Right common carotid artery plus branches (tissue), 1 donor: ENCODE data around the gene ARF6.

GRCh38 chr14:39182921-39183924 lies 8.2 kb downstream of the PNN start:
- PRO-cap, result no peak

DNA sequence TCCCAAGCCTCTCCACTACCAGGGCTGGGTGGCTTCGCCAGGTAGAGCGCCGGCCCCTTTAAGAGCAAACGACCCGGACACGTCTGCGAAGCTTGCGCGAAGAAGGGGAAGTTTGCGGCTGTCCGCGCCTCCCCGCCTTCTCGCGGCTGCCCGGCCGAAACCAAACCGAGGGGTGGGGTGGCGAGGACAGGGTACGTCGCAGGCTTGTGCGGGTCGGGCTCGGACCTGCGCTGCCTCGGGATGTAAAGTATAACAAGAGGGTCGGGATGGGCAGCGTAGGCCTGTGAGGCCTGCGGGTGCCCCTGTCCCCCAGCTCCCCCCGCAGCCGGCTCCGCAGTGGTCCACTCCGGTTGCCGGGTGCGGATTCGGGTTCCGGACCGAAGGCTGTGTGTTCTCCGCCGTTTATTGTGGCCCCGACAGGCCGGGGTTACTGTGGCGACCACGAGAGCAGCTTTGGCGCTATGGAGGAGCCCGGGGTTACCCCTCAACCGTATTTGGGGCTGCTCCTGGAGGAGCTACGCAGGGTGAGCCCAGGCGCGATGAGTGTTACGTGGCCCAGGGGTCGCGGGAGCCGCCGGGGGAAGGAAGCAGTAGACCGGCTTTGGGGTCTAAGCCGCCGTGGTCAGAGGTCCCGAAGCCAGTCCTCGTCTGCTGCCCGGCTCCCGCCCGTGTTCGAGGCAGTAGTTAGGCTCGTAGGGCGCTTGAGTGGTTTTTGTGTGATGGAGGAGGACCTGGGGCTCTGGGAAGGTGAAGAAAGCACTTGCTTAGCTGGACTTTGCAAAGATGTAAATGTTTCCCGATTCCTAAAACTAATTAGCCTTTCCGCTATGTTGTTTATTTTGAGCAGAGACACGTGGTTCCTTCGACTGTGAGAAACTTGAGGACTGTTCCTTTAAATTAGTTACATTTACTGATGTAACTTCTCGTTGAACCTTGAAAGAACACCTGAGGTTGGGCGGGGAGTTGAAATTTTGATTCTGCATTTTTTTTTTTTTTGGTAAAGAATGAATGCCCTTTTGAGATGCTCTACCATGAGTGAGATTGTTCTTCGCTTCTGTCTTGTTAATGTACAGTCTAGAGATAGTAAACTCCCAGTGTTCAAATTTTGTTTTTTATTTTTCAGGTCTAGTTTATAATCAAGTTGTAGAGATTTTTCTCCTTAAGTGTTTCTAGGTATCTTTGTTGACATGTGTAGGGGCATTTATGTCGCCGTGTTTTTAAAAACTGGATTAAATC lies 33.7 kb downstream of the MIA2 start:
- PRO-cap, result bidirectional peak, plus-strand start at position 88 of the sequence, minus-strand start at position 85 of the sequence; bidirectional peak, plus-strand start at position 405 of the sequence, minus-strand start at position 251 of the sequence; unidirectional peak, minus-strand start at position 653 of the sequence

GRCh38 chr14:39411516-39411999 lies 20.7 kb downstream of the FBXO33 start:
- PRO-cap, result no peak

GRCh38 chr14:39426315-39427281 lies 5.6 kb downstream of the FBXO33 start:
- PRO-cap, result no peak

GRCh38 chr14:39430834-39431138 lies 1.4 kb downstream of the FBXO33 start:
- PRO-cap, result no peak

- PRO-cap, result no peak
Observed at GRCh38 chr14:40954154-40955186, 652.2 kb upstream of the LRFN5 start.

GRCh38 chr14:40955187-40955521 lies 651.5 kb upstream of the LRFN5 start:
- PRO-cap, result no peak

- PRO-cap, result bidirectional peak, plus-strand start at chr14:41605851, minus-strand start at chr14:41605846; bidirectional peak, plus-strand start at chr14:41606415, minus-strand start at chr14:41606305
Observed at GRCh38 chr14:41605750-41606379, 811 bp upstream of the LRFN5 start.

- PRO-cap, result no peak
Observed at GRCh38 chr14:41910857-41911759, 304.4 kb downstream of the LRFN5 start.

DNA sequence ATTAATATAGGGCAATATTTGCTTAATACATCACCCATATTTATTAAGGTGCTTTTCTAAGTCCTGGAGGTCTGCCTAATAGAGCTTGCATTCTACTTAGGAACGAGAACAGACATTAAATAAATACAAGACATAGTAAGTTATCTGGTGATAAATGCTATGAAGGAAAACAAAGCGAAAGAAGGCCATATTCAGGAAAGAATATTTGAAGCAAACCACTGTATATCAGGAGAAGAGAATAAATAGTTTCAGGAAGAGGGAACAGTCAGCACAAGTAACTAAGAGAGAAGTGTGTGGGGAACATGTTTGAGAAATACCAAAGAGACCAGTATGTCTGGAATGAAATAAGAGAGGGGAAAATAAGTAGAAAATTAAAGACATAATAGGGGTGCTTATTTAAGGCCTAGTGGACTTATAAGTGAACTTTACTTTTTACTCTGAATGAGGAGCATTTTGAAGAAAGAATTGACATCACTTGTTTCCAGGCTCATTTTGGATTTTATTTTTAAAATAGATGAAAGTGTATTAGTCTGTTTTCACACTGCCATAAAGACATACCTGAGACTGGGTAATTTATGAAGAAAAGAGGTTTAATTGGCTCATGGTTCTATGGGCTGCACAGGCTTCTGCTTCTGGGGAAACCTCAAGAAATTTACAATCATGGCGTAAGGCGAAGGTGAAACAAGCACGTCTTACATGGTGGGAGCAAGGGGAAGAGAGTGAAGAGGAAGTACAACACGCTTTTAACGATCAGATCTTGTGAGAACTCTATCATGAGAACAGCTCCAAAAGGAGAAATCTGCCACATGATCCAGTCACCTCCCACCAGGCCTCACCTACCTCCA lies 34.3 kb downstream of the TOGARAM1 start:
- PRO-cap, result no peak

DNA sequence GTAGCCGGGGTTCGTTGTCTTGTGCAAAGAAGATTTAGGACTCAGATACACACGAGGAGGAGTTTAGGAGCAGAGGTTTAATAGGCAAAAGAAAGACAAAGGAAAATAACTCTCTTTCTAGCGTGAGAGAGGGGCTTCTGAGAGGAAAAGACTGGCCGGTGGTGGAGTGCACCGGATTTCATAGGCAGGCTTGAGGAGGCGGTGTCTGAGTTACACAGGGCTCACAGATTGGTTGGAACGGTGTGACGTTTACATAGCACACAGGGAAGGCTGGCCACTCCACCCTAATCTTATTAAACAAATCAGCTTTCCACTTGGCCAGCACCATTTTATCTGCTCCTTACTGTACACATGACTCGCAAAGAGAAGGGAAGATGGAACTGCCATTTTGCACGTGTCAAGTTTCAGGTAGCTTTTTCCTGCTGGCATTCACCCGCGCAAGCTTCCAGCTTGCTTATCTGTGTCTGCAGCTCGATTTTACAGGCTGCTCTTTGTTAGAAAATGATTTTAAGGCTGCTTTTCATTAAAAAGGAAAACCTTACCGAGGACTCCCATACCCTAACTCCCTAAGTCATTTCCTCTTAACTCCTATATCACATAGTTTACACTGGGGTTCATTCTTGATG lies 587.7 kb downstream of the RPL10L start:
- PRO-cap, result no peak

DNA sequence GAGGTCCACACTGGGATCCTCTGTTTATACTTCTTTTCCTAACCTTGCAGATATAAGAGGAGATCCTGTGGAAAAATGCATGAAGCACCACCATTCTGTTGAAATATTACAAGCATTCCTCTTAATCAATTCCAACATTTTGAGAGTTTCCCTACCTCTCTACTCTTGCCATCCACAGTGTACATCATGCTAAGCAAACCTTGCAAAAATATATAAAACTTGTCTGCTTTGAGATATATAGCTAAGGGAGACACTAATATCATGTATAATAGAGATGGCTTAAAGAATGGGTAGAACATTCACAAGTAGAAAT lies 2.6 kb upstream of the RPL10L start:
- PRO-cap, result no peak

DNA sequence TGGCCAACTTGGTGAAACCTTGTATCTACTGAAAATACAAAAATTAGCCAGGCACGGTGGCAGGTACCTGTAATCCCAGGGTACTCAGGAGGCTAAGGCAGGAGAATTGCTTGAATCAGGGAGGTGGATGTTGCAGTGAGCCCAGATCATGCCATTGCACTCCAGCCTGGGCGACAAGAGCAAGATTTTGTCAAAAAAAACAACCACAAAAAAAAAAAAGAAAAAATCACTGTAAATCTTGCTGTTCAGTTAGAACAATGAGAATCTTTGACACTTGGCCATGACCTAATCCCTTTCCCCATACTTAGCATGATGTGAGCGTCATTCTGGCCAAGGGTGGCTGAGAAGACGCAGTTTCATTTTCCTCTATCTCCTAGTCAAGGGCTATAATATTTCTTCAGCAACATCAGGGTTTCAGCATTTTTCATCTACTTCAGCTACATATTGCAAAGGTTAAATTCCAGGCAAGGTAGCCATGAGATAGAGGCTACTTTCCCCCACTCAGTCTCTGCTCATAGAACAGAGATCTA lies 599.4 kb upstream of the MDGA2 start:
- PRO-cap, result no peak

DNA sequence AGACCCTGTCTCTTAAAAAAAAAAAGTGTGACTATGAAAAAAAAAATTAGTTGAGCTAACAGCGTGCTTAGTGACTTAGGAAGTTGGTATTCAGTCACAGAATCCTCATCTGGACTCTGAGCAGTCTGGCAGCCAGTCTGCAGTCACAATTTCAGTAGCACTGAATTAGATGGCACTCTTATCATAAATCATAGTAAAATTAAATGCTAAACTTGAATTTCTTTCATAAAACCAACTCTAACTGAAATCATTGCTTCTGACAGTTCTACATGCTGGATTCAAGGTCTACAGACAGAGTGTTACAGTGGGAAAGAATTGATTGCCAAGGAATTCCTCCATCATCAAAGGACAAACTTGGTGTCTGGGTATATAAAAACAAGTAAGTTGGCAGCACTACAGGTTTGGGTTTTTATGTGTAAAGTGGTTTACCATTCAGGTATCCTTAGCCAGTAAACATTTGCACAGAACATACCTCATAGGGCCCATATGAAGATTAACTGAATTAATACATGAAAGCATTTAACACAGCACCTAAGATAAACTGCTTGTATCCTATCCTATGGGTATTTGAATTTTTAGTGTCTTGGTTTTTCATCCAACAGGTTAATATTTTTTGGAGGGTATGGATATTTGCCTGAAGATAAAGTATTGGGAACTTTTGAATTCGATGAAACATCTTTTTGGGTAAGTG lies 9.8 kb downstream of the KLHDC2 start:
- PRO-cap, result no peak

DNA sequence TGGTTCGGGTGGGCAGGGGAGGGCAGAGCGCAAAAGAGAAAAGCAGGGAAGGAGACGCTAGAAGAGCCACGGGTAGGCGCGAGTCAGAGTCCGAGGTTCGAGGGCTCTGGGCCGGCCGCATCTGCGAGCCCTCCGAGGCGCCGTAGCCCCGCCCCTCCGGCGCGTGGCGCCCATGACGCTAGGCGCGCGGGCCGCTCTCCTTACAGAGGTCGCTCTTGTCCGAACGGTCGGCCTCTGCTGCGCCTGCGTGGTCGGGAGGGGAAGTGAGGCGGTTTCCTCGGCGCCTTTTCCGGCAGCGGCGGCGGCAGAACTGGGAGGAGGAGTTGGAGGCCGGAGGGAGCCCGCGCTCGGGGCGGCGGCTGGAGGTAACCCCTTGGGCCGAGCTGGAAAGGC lies at the start of gene ARF6:
ARF6 (plus strand) TSS at position 290 of the 393 bp plus-strand sequence.
- PRO-cap, result bidirectional peak, plus-strand start at position 307 of the sequence, minus-strand start at position 108 of the sequence

DNA sequence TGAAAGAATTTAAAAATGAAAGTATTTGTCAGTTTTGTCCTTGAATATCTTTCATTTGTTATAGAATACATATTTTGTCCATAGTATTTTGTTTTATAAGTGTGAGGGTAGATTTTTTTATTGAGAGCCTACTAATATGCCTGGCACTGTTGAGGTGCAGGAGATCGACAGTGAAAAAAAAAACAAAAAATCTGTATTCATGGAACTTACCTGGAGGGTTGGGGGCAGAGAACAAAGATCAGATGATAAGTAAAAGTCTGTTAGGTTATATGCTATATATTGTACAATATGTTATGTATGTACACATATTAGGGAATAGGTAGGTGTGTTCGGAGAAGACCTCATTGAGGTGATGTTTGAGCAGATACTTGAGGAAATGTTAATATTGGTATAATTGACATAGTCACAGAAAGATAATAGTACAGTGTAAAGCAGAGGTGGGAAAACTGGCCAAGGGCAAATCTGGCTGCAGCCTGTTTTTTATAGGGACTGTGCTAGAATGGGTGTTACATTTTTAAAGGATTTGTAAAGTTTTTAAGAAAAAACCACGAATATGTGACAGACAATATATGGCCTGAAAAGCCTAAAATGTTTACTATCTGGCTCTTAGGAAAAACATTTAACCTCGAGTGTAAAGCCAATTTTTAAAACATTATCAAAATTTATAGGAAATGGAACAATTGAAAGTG lies 5.6 kb downstream of the ARF6 start:
- PRO-cap, result no peak

- PRO-cap, result no peak
Observed at GRCh38 chr14:49966112-49967081, 73.5 kb downstream of the ARF6 start.

- PRO-cap, result bidirectional peak, plus-strand start at chr14:50003540, minus-strand start at chr14:50003454
Observed at GRCh38 chr14:50003072-50004193, 110.6 kb downstream of the ARF6 start.

GRCh38 chr14:50095693-50096314 lies 20.6 kb downstream of the VCPKMT start:
- PRO-cap, result no peak

- PRO-cap, result no peak
Observed at GRCh38 chr14:50342528-50343214, 30.5 kb downstream of the DMAC2L start.